ENCODE data around the genes USP32, TLK2 and TANC2.

GRCh38 chr17:60391852-60392797 is at the start of gene USP32:
TSS of gene USP32 (minus strand) at chr17:60392133.
- PRO-cap: bidirectional peak, plus-strand start at chr17:60392546, minus-strand start at chr17:60392134
- RAMPAGE, long total RNA, 4 experiments: start-site peak on the minus strand in 4 of 4 experiments, at chr17:60391948-60392076 at its widest, 19 to 69 reads per replicate

GRCh38 chr17:60525273-60525588 is 811 bp downstream of the APPBP2 start:
- PRO-cap: no peak
- RAMPAGE, long total RNA, 4 experiments: no peak in any of the 4 experiments

DNA sequence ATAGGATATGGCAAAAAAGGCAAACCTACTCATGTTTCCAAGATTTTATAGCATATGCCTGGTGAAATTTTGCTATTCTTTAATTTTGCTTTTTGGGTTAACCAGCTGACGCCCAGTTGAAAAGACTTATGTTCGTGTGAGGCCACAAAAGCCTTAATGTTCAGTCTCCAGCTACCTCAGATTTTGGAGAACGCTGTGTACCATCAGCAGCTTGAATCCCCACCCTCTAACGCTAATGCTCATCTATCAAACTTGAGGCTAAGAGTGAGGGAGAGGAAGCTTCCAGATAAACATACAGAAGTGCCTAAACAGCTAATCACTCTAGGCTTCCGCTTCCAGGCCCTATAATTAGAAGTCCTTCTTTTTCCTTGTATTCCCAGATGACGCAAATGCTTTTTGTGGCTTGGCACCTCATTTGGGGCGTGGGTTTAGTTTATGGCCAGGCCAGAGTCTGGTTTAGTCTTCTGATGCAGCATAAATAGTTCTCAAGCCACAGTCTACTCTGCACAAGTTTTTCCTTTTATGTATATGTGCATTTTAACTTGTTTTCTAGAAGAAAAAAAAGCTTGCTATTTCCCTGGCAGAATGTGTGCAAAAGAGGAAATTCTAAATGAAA is 263.3 kb downstream of the BCAS3 start:
- PRO-cap: unidirectional peak, plus-strand start at position 475 of the sequence
- RAMPAGE, long total RNA, 4 experiments: no peak in any of the 4 experiments

GRCh38 chr17:61007845-61008454 is 330.3 kb downstream of the BCAS3 start:
- PRO-cap: no peak
- RAMPAGE, long total RNA, 4 experiments: no peak in any of the 4 experiments

DNA sequence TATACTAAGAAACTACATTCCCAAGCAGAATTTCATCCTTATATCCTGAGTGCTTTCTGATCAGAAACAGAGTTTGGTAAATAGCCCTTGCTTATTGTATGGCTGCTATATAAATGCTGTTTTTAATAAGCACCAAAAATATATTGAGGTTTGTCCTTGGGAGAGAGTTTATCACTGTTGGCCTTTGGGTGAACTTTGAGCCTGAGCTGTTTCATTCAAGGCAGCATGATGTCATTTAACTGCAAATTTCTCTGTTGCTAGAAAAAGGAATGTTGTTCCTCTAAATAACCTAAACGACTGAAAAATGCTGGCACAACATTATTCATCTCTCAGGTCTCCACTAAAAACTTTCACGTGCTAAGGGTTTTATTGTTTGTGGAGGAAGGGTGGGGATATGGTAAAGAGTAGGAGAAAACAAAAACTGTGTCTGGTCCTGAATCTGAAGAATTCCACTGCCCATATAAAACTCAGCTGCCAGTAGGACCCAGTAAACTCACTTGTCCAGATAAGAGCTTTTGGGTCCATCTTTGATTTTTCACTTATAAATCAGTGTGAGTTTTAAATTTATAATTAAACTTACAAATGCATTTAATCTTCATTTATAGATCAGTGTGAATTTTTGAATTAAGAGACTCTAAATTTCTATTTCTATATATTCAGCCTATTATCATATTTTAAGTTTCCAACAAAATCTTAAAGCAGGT is 334.2 kb upstream of the TBX2 start:
- PRO-cap: no peak
- RAMPAGE, long total RNA, 4 experiments: no peak in any of the 4 experiments

DNA sequence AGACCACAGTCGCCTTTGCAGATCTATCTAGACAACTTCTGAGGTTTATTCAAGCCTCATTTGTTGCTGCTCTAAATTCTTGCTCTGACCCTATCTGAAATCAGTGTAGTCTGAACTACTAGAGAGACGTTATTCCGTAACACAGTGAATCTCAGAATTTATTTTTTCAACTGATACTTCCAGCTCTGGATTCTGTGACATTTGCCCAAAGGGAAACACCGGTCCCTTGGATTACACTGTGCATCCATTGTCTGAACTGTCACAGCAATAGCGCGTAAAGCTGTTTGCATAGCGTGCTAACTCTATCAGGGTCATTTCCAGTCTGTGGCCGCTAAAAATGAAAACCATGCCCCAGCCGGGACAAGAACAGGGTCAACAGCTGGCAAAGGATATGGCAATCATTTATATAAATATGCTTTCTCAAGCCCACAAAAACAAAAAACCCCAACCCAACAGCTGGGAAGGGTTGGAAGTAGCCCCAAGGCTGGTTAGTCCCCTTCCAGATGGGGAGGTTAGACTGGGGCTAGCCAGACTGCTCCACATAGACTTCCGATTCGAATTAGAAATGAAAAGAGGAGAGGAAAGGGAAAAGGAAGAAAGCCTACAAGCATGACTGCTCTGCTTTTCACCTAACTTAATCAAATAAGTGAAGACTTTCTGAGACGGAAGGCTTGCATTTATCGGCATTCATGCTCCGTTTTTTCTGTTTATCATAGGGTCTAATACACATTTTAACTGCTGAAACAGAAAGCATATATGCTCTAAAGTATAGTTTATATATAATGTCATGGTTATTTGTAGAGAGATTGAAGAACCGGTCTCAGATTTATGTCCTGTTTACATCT is 203.4 kb upstream of the TBX2 start:
- PRO-cap: no peak
- RAMPAGE, long total RNA, 4 experiments: no peak in any of the 4 experiments

- PRO-cap: bidirectional peak, plus-strand start at chr17:61252503, minus-strand start at chr17:61252400
- RAMPAGE, long total RNA, 4 experiments: no peak in any of the 4 experiments
These were observed 147.6 kb upstream of the TBX2 start for GRCh38 chr17:61251965-61252582.

DNA sequence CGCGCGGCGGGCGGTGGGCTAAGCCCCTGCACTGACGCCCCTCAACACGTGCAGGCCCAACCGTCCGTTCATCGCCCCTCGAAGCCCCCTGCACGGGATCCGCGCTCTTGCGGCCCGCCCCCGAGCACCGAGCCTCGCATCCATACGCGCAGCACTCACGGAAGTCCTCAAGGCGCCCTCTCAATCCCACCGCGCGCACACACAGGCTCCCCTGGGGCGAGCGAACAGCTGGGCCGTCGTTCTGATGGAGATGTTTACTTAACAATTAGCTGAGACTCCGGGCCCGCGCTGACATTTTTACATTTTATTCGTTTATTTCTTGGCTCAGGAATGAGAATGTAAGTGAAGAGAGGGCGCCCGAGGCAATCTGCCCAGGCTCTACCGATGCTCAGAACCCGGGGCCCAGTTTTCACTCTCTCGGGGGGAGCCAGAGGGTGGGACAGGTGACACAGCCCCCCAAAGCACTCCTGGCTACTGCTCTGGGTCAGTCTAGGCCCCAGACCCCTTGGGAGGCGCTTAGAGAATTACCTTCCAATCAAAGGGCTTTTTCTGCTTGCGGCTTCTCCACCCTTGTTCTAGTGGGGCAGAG is 3.7 kb downstream of the TBX2 start:
- PRO-cap: no peak
- RAMPAGE, long total RNA, 4 experiments: no peak in any of the 4 experiments

DNA sequence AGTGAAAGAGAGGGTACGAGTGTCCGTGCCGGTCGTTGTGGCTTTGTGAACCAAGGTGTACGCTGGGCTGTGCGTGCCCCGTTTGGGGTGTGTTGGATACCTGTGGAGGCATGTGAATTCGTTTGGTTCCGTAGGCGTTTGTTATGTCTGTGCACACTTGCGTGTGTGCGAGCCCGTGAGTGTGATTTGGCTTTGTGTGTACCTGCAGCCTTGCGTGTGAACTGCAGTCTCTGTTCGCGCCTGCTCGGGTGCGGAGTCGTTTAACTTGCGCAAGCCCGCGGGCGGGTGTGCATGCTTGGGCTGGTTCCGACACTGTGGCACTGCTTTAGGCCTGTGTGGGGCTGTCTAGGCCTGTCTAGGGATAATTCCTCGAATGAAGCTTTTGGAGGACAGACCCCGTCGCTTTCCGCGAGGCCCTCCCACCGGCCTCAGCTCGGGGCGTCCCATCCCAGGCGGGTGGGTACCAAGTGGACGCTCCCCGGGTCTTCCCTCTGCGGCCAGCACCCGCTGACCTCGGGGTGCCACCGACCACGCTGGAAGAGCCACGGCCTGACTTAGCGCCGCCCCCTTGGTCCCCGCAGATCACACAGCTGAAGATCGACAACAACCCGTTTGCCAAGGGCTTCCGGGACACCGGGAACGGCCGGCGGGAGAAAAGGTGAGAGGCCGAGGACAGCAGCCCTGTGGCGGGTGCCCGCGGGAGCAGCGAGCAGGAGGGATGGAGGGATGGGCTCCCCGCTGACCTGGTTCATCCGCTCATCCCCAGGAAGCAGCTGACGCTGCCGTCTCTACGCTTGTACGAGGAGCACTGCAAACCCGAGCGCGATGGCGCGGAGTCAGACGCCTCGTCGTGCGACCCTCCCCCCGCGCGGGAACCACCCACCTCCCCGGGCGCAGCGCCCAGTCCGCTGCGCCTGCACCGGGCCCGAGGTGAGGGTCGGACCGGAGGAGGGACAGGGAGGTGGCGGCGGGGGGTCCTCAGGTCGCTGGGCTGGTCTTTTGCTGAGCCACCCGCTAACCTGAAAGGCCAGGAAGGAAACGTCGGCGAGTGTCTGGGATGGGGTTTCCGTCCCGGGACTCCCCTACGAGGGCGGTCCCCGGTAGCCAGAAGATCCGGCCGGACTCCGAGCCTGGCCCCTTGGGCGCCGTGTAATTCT is 4.6 kb downstream of the TBX2 start:
- PRO-cap: no peak
- RAMPAGE, long total RNA, 4 experiments: no peak in any of the 4 experiments

GRCh38 chr17:61407969-61409223 is 8.8 kb downstream of the TBX2 start:
- PRO-cap: no peak
- RAMPAGE, long total RNA, 4 experiments: no peak in any of the 4 experiments

GRCh38 chr17:61410083-61410862 is 10.6 kb downstream of the TBX2 start:
- PRO-cap: unidirectional peak, plus-strand start at chr17:61410678
- RAMPAGE, long total RNA, 4 experiments: no peak in any of the 4 experiments

DNA sequence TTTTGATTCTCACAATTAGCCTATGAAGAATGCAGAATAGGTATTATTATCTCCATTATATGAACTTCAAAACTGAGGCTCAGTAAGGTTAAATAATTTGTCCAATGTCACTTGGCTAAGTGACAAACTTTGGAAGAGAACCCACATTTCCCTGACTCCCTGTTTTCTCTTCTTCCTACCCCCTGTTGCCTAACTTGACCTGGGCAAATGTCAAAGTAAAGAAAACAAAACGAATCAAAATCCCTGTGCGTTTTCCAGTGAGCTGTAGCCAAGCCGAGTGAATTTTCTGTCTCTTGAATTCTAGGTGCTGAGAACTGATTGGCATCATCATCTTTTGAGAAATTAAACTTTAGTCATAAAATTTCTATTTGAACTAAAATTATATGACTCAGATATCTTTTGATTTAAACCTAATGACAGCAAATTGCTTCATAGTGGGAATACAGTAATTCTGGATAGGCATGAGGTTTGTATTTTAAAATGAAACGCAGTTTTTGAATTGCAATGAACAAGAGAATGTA is 4.5 kb upstream of the NACA2 start:
- PRO-cap: no peak
- RAMPAGE, long total RNA, 4 experiments: no peak in any of the 4 experiments

DNA sequence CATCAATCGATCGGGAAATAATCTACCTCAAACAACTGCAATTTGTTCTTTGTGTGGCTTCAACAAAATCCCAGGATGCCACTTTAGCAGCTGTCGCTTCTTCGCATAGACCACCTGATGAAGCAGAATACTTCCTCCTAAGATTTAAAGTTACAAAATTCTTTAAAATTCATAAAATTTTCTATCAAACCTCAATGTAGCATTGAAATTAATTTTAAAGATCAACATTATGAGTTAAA is 35.6 kb downstream of the MED13 start:
- PRO-cap: no peak
- RAMPAGE, long total RNA, 4 experiments: no peak in any of the 4 experiments

DNA sequence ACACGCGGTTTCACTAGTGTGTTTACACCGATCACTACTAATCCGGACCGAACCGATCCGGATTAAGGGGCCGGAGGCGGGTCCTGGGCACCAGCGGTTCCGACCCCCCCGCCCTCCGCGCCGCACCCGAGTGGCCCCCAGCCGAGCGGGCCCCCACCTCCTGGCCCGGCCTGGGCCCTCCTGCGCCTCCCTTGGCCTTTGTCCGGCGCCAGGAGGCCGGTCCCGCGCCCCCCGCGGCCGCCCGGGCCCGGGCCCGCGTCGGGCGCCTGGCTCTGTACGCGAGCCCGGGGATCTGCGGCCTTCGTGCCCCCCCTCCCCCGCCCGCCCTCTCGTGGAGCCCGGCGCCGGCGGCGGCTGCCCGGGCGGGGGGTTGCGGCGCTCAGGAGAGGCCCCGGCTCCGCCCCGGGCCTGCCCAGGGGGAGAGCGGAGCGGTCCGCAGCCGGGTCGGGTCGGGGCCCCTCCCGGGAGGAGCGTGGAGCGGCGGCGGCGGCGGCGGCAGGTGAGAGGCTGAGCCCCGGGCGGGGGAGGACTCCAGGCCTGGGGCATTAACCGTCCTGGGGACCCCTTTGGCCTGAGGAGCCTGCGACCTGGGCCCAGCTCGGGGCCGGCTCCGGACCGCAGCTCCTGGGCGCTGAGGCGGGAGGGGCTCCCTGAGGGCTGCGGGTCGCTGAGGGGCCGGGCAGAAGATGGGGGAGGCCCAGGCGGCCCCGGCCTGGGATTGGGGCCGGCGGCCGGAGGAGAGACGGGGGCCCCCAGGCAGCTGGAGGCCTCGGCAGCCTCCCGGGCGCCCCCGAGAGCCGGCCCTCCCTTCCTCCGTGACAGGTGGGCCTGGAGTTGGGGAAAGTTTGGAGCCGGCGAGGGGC is at the start of gene TLK2:
Gene TLK2 (plus strand): TSS at position 34 of the 863 bp plus-strand sequence.
- PRO-cap: bidirectional peak, plus-strand start at position 34 of the sequence, minus-strand start outside the sequence; unidirectional peak, plus-strand start at position 420 of the sequence; bidirectional peak, plus-strand start outside the sequence, minus-strand start at position 782 of the sequence
- RAMPAGE, long total RNA, 4 experiments: start-site peak on the plus strand in 2 of 4 experiments, centred at positions 409 to 688 of the sequence, 7 to 24 reads per replicate

DNA sequence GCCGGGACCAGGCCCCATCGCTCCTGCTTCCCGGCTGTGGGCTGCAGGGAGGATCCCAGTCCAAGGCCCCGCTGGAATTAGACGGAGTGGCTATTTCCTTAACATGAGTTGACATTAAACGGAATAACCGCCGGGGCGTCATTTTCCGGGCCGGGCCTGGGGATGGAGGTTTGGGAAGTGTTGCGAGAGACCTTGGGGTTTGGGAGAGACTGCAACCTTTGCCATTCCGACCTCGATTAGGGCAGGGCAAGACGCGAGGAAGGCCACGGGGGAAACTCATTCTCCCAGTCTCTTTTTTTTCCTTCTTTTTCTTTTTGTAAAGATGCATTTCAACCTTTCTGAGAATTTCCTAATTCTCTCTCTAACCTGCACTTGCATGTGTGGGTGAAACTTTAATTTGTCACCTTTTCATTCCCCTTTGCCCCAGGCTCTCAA is 1.0 kb downstream of the TLK2 start:
- PRO-cap: bidirectional peak, plus-strand start at position 224 of the sequence, minus-strand start outside the sequence; unidirectional peak, minus-strand start at position 238 of the sequence
- RAMPAGE, long total RNA, 4 experiments: no peak in any of the 4 experiments

DNA sequence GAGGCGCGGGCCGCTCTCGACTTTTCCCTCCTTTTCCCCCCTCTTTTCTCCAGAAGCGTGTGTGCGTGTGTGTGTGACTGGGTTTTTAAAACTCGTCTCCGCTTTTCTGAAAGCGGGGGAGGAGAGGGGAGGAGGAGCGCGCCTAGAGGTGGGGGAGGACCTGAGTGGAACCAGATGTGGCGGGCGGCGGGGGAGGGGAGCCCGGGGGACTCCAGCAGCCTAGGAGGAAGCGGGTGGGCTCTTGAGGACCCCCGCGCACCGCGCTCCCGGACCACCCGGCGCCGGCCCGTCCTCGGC is 450 bp downstream of the MRC2 start:
- PRO-cap: bidirectional peak, plus-strand start at position 194 of the sequence, minus-strand start at position 106 of the sequence
- RAMPAGE, long total RNA, 4 experiments: start-site peak on the minus strand in 2 of 4 experiments, centred at positions 68 to 84 of the sequence, 6 to 8 reads per replicate

DNA sequence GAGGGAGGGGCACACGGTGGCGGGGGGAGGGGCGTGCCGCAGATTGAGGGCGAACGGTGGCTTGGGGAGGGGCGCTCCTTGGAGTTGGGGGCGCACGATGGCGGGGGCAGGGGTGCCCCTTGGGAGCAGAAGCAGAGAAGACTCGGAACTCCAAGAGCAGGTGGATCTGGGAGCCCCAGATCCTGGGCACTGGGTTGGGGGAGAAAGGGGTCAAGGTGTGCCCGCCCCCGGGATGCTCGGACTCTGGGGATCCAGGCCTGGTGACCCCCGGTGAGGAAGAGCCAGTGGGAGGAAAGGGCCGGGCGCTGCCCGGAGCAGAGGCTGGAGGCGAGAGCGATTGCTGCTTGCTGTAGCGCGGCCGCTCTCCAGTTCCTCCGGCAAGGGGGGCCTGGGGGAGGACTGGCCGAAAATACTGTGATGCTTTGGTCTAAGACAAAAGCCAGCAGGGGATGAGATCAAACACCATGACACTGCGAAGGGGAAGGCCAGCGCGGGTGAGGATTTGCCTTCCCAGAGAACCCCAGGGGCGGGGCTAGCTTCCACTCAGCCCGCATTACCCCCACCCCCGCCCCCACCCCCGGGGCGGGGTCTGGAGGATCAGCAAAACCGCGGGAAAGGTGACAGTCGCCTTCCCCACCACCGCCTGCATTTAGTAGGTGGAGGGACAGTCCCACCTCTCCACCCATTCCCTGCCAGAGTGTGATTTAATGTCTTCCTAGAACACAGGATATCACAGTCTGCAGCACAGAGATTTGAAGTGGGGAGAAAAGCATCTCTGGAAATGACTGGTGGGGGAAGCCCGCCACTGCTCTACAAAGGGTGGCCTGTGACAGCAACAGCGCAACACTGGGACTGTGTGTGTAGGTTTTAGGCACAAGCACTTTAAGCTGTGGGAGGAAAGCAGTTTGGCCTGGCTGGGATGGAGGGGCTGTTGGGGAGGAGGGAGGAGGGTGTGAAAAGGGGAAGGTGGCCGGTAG is 25.6 kb downstream of the MRC2 start:
- PRO-cap: no peak
- RAMPAGE, long total RNA, 4 experiments: no peak in any of the 4 experiments

GRCh38 chr17:62679716-62680373 is 52.4 kb downstream of the MRC2 start:
- PRO-cap: no peak
- RAMPAGE, long total RNA, 4 experiments: no peak in any of the 4 experiments

GRCh38 chr17:62966174-62966764 is at the start of gene TANC2:
TSS of gene TANC2 (plus strand) at chr17:62966235.
- PRO-cap: bidirectional peak, plus-strand start at chr17:62966209, minus-strand start at chr17:62966089; bidirectional peak, plus-strand start at chr17:62966487, minus-strand start at chr17:62966382
- RAMPAGE, long total RNA, 4 experiments: no peak in any of the 4 experiments

GRCh38 chr17:63249288-63249746 is 196.8 kb downstream of the CYB561 start:
- PRO-cap: no peak
- RAMPAGE, long total RNA, 4 experiments: start-site peak on the plus strand in 1 of 4 experiments, at chr17:63249484-63249595 at its widest, 5 reads per replicate